Peritoneum (tissue), 1 donor: ENCODE data around the genes RBM4B, LRFN4 and ANKRD13D.

DNA sequence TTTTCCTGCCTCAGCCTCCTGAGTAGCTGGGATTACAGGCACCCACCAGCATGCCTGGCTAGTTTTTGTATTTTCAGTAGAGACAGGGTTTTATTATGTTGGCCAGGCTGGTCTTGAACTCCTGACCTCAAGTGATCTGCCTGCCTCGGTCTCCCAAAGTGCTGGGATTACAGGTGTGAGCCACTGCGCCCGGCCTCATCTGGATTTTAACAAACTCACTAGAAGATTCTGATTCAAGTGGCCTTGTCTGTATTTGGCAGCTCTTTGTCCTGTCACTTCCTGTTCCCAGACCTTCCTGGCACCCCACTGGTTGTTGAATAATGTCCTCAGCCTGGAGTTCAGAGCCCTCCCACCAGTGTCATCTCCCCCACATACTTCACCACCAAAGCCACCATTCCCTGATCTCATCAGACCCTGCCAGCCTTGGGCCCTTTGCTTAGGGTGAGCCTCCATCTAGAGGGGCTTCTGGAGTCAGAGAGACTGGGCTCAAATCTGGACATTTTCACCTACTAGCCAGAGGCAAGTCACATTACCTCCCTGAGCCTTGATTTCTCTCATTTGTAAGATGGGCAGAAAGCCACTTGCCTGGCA is 3.3 kb downstream of the PELI3 start:
- PRO-cap = no peak

- PRO-cap = no peak
These were observed 4.1 kb upstream of the DPP3 start for GRCh38 chr11:66475884-66476860.

DNA sequence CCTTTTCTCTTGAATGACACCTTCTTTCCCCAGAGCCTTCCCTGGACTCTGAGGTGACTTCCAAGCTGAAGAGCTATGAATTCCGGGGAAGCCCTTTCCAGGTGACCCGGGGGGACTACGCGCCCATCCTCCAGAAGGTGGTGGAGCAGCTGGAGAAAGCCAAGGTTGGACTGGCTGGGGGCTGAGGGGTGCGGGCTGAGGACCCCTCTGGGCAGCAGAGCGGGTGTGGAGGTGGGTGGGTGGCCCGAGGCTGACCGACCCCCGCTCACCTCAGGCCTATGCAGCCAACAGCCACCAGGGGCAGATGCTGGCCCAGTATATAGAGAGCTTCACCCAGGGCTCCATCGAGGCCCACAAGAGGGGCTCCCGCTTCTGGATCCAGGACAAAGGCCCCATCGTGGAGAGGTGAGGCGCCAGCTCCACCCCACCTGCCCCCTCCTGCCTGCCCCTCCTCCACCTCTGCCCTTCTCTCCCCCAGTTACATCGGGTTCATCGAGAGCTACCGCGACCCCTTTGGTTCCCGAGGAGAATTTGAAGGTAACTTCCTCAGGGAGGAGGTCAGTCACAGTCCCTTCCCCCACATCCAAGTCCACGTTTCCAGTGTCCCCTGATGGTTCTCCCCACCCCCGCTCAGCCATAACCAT is 11.1 kb downstream of the DPP3 start:
- PRO-cap = no peak

GRCh38 chr11:66569935-66570904 is 1.8 kb upstream of the CTSF start:
- PRO-cap = no peak

- PRO-cap = no peak
These were observed 623 bp downstream of the RBM14 start for GRCh38 chr11:66616720-66617786.

DNA sequence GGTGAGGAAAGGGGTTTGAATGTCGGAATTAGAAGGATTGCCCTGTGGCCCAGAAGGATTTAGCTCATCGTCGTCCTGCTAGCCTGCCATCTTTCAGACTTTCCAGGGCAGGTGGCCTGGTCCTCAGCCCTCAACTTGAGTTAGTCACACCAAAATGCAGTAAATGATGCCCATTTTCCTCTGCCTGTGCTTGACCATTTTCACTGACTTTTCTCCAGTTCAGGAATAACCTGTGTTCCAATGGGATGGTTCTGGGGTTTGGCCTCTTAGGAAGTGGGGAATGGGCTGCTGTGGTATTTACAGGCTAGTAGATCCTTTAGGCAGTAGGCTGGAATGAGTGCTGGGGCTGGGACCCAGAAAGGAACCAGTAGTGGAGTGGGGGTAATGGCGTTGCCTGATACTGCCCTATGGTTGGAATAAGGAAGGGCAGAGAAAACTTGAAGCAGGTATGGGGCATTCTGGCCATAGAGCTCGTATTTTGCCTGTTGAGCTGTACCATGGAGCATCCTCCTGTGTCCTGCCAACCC is 11.0 kb upstream of the RBM4 start:
- PRO-cap = no peak

- PRO-cap = no peak
These were observed at the start of gene RBM4B for GRCh38 chr11:66677462-66678296. RBM4B (minus strand) TSS chr11:66677887.

DNA sequence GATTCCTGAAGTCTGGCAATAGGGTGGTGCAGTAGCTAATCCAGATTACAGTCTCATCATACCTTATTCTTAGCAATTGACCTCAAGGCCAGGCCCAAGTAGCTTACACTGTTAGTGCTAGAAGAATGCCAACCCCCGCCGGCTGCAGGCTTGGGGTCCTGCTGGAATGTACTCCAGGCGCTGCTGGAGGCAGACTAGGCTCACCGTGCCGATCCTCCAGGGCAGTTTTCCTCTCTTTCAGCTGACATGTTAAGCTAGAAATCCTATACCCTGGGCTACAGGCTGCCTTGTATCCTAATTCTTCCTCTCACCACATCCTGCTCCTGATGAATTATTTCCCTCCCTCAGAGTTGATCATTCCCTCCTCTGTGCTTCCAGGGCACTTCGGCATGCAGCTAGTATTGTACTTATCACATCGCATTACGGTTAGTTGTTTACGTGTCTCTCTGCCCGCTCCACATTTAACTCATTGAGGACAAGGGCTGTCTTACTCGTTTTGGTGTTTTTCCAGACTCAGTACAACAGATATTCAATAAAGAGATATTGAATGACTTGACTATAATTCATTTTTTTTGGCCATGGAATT is 3.3 kb downstream of the SPTBN2 start:
- PRO-cap = no peak

DNA sequence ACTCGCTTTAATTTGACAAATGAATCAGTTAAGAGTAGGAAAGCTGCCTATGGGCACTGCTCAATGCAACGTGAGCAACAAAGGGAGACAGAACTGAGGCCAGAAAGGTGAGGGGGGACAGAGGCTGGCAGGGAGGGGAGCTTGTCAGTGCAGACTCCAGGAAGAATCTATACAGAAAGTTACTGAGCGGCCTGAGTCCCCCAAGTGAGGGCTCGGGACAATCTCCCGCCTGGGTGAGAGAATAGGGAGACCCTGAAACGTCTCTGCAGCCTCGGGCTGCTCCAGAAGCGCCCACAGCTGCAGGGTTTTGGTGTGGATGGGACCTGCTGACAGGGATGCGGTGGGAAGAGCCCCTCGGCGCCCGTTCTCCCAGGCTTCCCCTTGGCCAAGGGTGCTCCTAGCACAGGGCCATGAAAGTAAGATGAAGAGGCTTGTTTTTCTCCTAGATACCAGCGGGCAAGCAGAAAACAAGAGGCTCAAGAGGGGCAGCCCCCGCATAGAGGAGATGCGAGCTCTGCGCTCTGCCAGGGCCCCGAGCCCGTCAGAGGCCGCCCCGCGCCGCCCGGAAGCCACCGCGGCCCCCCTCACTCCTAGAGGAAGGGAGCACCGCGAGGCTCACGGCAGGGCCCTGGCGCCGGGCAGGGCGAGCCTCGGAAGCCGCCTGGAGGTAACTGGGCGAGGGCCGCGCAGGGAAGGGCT is 689 bp upstream of the RCE1 start:
- PRO-cap = no peak

DNA sequence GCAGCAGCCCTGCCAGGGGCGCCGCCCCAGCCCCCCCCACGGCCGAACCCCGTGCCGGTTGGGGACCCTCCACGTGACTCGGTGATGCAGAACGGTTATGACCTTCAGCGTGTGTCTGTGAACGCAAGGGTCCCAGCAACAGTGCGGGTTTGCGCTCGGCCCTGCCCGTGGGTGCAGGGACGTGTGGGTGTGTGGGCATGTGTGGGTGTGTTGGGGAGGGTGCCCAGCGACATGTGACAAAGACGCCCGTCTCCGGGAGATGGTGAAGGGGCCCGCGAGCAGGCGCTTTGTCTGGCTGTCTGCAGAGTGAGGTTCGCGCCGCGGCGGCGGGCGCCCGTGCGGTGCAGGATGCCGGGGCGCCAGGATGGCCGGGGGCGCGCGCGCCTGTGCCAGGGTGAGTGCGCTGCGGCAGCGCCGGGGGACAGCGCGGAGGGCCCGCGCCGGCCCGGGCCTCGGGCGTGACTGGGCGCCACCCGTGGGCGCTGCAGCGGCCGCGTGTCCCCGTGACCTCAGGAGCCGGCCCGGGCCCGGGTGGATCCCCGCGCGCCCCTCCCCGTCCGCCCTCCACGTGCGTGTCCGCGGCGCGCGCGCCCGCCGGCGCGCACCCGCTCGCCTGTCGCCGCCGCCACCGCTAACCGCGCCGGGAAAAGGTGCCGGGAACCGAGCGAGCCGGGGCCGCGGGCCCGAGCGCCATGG is at the start of gene LRFN4:
LRFN4 (plus strand) TSS at position 594 of the 696 bp plus-strand sequence.
- PRO-cap = no peak

DNA sequence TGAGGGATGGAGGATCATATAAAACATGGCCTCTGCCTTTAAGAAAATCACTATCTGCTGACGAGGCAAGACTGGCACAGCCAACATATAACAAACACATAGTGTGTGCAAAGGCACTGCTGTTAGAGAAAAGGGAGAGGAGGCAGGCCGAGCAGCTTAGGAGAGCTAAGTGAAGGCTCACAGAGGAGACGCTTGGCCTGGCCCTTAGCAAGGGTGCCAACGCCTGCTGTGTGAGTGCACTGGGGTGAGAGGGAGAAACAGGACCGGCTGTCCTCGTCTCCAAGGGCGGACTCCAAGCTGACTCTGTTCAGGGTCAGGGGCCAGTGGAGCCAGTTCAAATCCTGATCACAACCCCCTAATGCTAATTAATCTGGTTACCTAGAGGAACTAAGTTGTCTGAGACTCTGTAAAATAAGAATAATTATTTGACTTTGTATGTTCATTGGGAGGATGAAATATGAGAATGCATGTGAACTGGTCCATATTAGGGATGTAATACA is 48.3 kb downstream of the LRFN4 start:
- PRO-cap = no peak

DNA sequence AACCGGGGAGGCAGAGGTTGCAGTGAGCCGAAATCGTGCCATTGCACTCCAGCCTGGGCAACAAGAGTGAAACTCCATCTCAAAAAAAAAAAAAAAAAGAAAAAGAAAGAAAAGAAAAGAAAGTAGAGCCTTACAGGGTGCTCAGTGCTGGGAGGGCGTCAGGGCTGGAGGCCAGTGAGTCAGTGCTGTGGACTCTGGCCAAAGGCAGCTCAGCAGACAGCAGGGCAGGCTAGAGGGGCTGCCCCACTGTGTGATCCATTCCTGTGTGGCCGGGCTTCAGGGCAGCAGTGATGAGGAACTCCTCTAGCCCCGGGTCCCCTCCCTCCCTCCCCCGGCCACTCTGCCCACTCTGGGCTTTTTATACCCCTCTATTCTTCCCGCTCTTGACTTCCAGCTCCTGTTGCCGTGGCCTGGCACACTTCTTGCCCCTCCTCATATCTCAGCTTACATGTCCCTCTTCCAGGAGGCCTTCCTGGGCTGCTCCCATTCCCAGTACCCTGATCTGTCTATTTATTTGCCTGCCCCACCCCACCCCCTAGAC is 10.0 kb downstream of the SYT12 start:
- PRO-cap = no peak

DNA sequence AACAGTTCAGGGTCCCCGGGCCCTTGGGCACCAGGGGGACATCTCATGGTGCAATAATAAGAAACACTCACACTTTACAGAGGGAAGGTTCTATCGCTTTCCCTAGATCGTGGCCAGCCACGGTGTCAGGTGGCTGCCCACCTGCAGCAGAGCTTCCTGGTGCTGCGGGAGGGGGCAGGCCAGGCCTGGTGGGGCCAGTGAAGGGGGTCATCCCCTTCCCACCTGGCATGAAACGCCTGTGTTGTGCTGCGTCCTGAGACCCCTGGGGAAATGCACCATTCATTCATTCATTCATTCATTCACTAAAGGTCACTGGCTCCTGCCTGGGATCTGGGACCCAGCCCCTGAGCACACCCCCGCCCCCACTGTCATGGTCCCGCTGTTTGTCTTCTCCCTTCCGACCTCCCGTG is 392 bp upstream of the RHOD start:
- PRO-cap = no peak

GRCh38 chr11:67139896-67140251 is 20.8 kb downstream of the KDM2A start:
- PRO-cap = no peak

DNA sequence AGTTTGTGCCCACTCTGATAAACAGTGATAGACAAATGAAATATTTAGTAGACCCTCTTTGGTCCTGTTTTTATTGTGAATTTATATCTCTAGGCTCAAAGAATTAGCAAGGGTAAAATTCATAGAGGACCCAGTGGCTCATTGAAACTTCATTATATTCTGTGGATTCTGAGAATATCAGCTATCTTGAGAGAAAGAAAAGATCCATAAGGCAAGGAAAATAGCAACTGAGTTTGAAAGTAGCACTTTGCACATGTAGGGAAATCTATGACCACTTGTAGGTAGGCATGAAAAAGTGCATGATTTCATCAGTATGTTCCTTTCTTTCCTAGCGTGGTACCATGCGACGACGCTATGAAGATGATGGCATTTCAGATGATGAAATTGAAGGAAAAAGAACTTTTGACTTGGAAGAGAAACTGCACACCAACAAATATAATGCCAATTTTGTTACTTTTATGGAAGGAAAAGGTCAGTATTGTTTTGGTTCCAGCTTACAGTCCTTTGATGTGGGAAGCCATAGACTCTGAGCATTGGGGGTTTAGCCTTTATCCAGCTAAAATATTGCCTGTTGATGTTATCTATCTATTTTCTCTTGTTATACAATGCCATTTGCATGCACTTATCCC is 60.8 kb downstream of the KDM2A start:
- PRO-cap = no peak

GRCh38 chr11:67245149-67245778 is 21.0 kb upstream of the GRK2 start:
- PRO-cap = no peak

DNA sequence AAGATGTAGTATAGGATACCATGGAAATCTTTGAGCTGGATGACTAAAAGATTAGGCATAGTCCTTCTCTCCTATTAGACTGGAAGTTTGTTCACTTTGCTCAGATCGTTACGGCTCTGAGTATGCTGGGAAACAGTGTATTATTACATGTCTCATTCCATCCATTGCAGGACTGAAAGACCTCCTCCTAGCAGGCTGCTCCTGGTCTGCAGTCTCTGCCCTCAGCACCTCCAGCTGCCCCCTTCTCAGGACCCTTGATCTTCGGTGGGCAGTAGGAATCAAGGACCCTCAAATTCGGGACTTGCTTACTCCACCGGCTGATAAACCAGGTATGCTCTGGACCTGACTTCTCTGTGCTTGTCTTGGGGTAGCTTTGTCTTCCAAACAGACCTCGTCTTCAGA is 13.0 kb upstream of the GRK2 start:
- PRO-cap = no peak

- PRO-cap = no peak
These were observed 6.2 kb downstream of the GRK2 start for GRCh38 chr11:67272458-67272881.

DNA sequence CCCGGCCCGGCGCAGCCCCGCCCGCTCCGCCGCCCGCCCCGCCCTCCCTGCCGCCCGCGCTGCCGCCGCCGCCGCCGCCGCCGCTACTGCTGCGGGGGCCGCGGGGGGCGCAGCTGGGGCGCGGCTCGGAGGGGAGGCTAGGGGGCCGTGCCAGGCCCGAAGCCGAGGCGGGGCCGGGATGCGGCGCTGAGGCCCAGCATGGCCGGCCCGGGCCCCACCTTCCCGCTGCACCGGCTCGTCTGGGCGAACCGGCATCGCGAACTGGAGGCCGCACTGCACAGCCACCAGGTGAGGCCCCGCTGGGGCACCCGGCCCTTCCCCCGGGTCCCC is at the start of gene ANKRD13D:
ANKRD13D (plus strand) TSS at position 41 of the 330 bp plus-strand sequence.
- PRO-cap = no peak

- PRO-cap = no peak
These were observed 2.6 kb downstream of the ANKRD13D start for GRCh38 chr11:67291422-67292481.